ENCODE measurements around a stretch of chr12.

DNA sequence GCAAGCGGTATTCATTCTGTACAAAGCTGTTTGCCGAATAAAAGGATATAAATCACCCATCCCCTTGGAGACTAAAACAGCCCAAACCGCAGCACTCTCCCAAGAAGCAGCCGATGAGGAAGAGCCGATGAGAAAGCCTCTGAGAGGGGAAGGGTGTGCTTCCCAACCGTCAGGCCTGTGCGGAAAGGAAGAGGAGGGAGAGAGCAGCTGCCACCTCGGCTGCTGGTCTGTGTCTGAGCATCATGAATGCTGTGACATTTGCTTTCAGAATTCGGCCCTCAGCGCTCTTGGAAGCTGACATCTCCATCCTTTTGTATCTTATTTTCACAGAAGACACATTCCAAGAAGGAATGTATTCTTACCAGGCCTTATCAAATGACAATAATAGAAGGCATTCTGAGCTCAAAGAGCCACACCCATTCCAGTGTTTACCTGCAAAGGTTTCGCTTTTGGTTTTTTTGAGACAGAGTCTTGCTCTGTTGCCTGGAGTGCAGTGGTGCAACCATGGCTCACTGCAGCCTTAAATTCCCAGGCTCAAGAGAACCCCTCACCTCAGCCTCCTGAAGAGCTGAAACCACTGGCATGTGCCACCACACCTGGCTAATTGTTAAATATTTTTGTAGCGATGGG is 69.4 kb downstream of the SLC6A12 start:
- PRO-cap: no peak

DNA sequence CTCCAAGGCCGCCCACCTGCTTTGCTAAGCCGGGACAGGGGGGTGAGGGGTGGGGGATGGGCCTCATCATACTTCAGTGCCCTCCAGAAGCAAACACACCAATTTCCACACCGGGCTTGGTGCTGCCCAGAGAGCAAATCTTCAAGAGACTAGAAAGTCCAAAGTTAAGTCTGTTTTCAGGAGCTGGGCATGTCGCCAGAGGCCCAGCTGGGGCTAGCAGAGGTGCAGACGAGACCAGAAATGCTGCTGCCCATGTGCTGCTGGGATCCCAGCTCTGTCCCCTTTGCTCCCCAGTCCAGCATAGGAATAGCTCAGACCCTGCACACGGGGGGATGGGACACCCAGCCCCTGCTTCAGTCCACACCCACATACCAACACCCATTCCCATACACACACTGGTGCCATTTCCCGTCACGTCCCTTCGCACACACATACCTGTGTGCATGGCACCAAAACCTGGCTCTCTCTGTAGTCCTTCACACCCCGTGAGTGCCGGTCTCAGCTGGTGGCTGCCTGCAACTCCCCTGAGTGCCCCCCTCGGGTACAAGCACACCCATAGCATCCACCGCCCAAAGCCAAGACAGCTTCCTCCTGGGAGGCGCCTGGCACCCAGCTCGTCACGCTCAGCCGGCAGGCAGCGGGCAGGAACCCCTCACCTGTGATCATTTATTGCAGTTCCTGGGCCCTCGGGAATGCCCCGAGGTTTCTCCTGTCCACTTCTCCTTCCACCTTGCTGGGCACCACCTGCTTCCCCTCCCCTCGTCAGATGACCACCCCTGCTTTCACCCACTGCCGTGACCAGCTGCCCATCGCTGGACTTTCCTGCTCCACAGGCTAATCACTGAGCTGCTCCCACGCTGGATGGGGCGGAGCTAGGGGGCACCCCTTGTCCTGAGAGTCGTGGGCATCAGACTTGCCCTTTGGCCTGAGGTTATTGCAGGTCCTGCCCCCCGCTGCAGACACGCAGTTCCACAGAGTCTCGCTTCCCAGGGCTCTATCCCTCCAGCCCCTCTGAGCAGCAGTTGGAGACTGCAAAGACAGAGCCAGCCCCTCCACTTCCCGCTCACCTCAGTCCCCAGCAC is 761 bp downstream of the SLC6A12 start:
- PRO-cap: no peak

DNA sequence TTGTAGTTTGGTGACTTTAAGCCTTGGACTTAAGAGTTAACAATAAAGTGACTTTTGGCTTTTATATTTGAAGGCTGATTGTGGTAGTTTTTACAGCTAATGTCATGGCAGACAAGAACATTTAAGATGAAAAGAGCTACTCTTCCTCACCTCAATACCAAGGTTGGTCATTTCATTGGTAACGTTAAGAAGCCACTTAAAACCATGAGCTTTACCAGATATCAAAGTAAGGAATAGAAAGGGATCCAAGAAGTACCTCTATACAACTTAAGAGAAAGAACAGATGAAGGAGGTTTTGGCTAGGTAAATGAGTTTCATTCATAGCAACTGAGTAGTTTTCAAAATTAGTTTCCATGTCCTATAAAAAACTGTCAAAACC is 23.7 kb upstream of the SLC6A13 start:
- PRO-cap: no peak

DNA sequence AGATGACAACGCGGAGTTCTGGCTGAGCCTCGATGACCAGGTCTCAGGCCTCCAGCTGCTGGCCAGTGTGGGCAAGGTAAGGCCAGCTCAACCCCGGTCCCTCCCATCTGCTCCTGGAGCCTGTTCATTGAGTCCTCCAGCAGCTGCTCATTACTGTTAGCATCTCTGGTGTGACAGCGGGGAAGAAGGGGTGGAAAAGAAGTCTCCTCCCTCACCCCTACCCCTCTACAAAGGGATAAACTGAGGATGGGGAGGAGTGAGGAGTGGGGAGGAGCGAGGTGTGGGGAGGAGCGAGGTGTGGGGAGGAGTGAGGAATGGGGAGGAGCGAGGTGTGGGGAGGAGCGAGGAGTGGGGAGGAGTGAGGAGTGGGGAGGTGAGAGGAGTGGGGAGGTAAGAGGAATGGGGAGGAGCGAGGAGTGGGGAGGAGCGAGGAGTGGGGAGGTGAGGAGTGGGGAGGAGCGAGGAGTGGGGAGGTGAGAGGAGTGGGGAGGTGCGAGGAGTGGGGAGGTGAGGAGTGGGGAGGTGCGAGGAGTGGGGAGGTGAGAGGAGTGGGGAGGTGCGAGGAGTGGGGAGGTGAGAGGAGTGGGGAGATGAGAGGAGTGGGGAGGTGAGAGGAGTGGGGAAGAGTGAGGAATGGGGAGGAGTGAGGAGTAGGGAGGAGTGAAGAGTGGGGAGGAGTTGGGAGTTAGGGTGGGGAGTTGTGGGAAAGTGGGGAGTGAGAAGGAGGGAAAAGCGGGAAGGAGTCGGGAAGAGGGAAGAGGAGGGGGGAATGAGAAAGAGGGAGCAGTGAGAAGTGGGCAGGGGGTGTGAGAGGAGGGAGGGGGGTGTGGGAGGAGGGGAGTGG is 85.9 kb downstream of the B4GALNT3 start:
- PRO-cap: no peak

GRCh38 chr12:617191-618143 is 45.8 kb downstream of the NINJ2 start:
- PRO-cap: no peak

- PRO-cap: no peak
Observed at GRCh38 chr12:619269-619850, 43.9 kb downstream of the NINJ2 start.

DNA sequence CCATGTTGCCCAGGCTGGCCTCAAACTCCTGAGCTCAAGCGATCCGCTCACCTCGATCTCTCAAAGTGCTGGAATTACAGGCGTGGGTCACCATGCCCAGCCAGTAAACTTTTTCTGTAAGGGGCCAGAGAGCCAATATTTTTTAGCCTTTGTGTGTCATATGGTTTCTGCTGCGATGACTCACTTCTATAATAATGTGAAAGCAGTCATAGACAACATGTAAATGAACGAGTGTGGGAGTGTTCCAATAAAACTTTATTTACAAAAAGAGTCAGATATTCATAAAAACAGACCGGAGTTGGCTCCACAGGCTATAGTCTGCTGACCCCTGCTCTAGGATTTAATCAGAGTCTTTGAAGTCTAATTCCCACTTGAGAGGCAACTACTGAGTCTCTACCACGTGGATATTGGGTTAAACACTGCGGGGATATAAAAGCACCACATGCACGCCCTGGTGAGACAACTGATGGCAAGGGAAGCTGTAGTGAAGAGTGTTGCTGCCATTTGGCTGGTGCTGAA is 3.5 kb upstream of the NINJ2 start:
- PRO-cap: no peak

GRCh38 chr12:751500-752216 is 721 bp upstream of the WNK1 start:
- PRO-cap: no peak

GRCh38 chr12:912819-913715 is 36.4 kb downstream of the RAD52 start:
- PRO-cap: no peak

DNA sequence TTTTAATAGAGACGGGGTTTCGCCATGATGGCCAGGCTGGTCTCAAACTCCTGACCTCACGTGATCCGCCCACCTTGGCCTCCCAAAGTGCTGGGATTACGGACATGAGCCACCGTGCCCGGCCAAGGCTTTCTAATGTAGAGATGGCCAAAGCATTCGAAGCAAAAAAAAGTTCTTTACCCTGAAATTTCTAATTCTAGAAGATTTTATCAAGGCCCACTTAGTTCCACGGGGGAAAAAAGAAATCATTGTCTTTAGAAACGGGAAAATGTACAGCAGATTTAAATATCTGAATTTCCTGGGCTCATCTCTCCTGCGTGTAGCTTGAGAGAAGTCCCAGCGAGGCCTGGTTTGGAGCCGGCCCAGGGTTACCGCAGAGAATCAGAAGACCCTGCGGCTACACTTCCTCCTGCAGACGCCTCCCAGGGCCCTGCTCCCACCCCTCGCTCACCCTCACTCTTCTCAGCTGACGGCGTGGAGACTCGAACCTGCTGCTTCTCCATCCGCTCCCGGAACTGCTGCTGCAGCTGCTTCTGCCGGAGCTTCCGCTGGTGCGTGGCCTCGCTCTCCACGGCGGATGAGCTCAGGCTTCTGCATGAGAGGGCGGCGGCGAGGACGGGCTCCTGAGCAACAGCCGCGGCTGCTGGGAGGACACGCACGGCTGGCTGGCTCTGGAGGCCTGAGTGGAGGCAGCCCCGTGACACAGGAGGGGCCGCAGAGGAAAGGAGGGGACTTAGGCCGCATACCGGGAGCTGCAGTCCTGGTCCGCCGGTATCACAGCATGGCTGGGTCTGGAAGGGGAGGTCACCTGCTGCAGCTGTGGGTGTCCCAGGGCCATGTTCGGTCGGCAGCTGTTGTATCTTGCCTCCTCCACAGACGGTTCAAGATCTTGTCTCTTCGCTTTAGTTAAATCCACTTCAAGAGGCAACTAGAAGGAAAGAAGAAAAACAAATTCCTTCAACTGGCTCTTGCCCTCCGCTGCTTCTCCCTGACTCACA is 33.3 kb downstream of the RAD52 start:
- PRO-cap: no peak

- PRO-cap: no peak
Observed at GRCh38 chr12:989662-990204, 1.3 kb upstream of the ERC1 start.

- PRO-cap: no peak
Observed at GRCh38 chr12:1080618-1080839, 89.5 kb downstream of the ERC1 start.

DNA sequence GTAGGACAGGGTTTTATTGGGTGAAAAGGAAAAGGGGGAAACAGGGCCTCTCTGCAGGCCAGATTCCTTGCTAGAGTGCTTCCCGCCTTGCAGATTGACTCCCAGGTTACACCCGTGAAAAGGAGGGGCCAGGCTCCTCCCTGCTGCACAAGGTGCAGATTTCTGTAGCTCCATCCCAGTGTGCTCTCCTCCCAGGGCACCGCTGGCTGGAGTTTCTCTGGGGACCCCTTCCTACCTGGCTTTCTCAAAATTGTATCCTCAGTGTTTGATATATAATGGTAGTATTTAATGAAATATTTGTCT is 221.6 kb downstream of the ERC1 start:
- PRO-cap: no peak

DNA sequence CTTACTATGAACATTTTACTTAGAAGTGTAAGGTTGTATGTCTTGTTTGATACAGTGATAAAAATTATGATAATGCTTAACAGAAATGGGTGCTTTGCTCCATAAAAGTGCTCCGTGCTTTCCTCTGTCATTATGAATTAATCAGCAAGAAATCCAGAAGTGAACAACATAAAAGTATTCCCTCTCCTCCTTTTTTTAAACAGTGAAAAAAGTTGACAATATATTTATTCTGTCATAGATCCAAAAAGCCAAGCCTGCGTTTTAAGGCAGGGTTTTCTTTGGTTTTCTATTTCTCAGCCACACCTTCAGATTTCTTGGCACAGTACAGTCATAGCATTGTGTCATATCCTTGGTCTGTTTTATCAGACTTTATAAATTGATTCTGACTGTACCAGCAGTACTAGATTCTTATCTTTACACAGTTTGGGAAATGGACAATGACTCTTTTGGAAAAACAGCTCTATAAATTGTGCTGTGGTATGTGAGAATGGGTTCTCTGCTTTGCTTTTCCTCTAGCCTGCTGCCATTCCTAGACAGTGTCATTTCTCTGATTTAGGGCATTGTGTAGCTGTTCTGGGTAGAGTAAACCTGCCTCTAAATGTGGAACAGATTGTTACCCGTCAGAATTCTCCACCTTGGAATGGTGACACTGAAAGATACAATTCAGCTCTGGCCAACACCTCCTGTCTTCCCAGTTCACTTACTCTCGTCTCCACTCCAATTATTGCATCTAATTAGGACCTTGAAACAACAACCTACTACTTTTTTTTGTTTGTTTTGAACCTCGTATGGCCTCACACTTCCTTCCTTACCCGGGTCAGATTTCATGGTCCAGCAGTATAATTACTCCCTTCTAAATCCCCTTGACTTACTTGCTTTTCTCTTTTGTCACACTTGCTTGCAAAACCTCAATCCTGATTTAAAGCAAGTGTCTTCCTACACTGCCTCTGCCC is 226.2 kb downstream of the ERC1 start:
- PRO-cap: no peak

- PRO-cap: no peak
Observed at GRCh38 chr12:1593833-1593898, 715 bp downstream of the FBXL14 start.

DNA sequence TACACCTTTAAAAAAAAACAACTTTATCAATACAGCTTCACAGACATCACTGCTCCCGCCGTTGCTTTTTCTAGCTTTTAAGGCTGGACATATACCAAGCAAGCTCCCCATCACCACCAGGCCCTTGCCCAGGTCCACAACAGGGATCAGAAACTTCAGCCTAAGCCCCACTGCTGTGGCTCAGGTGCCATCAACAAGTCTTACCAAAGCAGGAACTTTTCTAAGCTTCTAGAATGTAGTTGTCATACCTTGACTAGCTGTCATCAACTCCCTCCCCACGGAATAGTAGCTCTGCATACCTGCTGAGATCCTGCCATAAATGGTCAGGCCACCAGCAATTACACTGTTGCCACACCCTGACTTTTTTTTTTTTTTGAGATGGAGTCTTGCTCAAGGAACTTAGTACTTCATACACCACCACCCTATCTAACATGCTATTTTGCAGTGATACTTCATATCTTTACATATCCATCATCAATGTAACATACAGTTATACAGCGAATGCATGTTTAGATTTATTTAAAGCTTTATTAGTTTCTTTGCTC is 19.9 kb upstream of the ADIPOR2 start:
- PRO-cap: no peak

GRCh38 chr12:1721826-1722766 is 31.2 kb downstream of the ADIPOR2 start:
- PRO-cap: no peak

DNA sequence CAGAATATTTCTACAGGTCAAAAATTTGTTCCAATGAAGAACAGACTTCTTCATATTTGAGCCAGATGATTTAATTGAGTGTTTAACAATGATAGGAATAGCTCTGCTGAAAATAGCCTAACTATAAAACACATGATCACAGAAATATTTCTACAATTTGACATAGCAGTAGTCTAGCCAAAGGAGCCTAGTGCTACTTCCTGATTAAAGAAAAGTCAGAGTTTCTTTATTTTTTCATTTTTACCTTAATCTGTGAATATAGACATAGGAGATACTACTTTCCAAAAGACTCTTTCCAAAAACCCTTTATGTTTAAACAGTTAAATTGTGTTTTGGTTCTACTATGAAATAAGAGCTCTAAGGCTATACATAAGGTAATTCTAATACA is 29.4 kb downstream of the DCP1B start:
- PRO-cap: no peak

GRCh38 chr12:2229626-2230951 is 177.3 kb downstream of the CACNA1C start:
- PRO-cap: no peak

- PRO-cap: no peak
Observed at GRCh38 chr12:2243767-2244844, 191.3 kb downstream of the CACNA1C start.

All from mesothelial cell of epicardium (in vitro differentiated cells).